ENCODE measurements around the gene TMEFF1.

DNA sequence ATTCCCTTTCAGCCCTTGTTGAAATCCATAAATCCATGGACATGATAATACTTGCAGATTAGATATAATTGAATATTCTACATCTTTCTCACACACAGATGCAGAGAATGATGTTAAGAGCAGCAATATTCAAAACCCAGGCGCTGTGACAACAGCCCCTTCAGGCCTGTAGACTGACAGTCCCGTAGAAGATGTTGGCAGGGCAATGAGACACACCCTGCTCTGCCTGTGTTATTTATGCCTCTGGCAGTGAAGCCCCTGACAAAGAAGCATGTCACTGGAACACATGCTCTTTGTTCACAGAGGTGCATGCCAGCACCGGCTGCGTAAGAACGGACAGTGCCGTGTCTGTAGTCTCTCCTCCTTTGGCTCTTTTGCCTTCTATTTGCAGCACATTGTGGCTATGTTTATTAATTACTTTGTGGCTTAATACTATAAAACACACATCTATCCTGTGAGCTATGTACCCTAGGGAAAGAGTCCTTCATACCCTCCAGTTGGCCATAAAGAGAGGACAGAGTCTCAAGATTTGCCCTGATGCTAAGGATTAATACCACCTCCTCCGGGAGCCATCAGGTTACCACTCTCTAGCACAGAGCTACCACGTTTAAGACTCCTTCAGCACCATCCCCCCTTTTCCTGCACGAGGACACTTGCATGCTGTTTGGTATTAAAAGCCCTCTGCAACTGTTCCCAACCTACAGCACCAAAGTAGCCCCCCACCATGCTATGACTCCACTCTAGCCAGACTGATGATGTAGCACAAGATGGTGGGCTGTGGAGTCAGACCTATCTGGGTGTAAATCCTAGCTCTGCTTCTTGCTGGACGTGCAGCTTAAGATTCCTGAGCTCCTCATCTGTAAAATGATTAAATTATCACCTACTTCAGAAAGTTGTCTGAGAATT is 2.0 kb upstream of the ANP32B start:
- PRO-cap = no peak

DNA sequence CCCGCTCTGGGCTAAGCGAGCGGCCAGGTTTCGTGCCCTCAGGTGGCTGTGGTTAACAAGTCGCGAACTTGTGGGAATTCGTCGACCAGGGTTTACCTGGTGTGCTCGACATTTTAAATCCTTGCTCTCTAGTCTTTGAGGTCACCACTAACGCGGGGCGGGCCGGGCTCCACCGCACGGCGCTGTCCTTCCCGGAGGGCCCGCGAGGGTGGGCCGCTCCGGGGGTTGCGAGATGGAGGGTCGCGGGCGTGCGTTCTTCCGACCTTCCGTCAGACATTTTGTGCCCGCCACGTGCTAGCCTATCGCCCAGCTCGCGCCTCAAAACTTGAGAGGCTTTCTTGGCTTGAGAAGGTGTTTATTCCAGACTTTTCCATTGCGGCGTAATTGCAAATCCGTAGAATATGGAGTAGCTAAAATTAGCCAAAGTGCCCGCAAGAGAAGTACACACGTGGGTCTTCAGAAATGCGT is 2.1 kb downstream of the ANP32B start:
- PRO-cap = no peak

DNA sequence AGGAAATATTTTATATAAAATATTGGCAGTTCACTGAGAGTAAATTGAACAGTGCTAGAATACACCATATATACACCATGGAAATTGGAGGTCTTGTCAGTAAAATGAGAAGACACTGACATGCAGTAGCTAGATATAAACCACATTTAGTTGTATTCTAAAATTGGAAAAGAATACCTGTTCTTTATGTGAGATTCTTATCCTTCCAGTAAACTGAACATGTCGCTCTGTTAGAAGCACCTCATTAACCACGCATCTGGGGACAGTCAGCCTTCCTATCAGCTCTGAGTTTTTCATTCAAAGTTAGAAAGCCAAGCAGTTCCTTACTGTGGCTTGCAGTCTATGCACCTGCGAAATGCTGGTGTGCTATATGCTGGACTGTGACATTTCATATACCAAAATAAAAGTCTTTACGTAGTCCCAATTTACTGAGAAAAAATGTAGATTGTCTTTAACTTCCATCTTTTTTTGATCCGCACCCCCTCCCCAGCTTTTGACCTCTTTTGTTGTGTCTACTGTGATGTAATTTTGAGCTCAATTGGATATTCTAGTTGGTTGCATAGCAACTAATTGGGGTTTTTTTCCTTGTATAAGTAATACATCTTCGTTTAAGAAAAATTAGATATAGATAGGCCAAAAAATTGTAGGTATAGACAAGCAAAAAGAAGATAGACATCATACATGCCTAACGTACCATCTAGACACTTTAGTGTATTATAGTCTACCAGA is 4.4 kb downstream of the ANP32B start:
- PRO-cap = no peak

DNA sequence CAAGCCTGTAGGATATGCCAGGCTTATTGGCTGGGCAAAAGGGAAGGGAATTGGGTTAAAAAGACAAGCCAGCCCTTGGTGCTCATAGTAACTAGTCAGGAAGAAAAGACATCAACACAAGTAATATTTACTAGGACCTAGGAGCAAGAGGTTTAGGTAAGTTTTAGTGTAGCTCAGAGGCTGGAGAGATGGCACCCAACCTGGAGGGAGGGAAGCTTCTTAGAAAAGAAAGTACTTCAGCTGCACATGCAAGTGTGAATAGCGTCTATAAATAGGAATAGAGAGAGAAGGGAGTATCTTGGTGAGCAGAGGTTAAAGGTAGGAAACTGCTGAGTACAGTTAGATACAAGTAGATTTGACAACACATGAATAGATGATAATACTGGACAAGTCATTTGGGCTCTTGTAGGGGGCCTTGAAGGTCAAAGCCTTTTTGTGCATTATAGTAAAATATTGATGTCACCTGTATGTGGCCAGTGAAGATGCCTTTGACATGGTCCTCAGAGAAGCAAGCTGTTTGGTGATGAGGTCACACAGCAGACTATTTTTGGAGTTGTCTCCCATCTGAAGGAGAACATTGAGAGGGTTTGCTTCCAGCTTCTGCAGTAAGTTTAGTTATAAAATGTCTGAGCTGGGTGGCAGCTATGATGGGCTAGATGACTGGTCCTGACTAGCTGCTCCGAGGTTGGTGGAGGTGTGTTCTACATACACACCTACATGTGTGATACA is 34.2 kb downstream of the ANP32B start:
- PRO-cap = no peak

DNA sequence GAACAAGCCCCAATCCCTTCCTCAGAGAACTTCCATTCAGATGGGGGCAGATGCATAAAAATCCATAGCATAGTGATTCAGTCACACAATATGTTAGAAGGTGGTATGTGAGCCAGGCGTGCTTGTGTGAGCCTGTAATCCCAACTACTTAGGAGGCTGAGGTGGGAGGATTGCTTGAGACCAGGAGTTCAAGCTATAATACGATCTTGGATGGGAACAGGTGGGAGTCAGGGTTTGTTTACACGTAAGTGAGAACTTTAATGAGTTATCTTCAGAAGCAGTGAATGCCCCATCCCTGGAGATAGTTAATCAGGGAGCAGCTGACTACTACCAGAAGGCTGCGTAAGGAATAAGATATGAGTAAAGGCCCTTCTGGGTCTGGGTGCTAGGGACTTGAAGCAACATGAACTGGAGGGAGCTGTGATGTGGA is 27.2 kb downstream of the NANS start:
- PRO-cap = no peak

- PRO-cap = no peak
Observed at GRCh38 chr9:98092100-98092444, 26.9 kb downstream of the TRIM14 start.

DNA sequence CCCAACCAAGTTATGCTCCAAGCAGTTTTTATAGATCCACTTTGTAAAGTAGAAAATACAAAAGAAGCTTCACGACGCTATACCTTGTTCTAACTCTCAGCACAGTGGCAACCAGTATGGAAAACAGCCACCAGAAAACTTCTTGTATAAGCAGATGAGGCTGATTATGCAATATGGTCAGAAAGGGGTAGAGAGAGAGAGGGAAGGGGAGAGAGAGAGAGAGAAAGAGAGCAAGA is 14.8 kb downstream of the TRIM14 start:
- PRO-cap = no peak

- PRO-cap = no peak
Observed at GRCh38 chr9:98176567-98177002, 15.9 kb downstream of the CORO2A start.

DNA sequence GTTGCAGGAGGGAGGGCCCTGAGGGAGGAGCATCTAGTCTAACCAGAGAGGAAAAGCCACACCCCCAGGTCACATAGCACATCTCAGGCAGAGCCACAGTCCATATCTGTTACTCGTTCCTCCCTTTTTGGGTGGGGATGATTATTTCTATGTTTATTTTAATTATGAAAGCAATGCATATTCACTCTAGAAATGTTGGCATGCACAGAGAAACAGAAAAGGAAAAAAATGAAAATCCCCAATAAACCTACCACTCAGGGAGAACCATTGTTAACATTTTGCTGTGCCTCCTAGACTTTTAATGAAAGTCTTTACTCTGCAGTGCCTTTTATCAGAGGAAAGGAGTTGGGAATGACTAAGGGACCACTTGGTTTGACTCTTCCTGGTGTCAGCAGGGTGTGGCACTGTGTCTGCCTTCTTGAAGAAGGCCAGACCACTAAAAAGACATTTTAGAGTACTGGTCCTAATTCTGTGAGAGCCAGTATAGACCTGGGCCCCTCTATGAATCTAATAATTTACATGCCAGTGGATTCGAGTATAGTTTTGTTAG is 2.9 kb downstream of the GALNT12 start:
- PRO-cap = no peak

- PRO-cap = no peak
Observed at GRCh38 chr9:98826441-98827068, 19.1 kb downstream of the GALNT12 start.

DNA sequence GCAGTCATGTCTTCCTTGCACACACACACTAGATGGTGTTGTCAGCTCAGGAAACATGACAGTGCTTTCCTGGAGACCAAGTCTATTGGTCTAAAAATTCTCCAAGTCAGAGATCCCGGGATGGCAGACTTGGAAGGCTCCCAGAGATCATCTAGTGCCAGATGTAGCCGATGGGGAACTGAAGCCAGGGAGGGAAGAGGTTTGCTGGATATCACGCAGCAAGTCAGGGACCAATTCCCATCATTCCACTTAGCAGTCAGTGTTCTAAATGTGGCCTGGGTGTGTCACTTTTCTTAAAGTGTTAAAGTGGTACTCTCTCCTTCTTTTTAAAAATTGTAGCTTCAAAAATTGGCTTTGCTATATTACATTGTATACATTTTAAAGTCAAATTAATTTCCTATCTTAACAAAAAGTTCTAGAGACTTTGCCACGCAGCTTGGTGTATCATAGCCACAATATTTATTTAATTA is 53.6 kb downstream of the GALNT12 start:
- PRO-cap = no peak

GRCh38 chr9:98916489-98917074 is 27.1 kb upstream of the COL15A1 start:
- PRO-cap = no peak

DNA sequence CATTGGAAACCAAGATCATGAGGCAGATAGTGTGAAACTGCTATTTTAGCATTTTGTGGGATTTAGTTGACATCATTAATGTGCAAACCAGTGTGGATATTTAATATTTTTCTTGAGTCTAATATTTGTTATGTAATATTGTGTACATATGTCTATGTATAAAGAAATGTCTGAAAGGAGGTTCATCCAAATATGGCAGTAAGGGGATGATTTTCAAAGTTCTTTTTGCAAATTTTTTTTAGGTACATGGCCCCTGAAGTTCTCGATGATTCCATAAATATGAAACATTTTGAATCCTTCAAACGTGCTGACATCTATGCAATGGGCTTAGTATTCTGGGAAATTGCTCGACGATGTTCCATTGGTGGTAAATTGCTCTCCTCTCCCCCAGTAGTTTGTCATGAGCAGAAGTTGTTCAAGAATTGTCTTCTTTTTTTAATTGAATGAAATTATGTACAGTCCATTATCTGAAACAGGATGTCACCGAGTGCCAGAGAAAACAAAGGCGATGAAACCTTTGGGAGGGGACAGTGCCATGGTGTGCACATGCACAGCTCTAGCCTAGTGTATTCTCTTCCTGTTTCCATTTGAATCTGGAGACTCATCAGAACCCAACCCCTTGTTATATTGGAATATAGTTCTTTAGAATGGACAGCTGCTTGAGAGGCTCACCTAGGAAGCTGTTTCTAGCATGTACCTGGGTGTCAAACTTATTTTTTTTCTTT is 41.5 kb downstream of the TGFBR1 start:
- PRO-cap = no peak

DNA sequence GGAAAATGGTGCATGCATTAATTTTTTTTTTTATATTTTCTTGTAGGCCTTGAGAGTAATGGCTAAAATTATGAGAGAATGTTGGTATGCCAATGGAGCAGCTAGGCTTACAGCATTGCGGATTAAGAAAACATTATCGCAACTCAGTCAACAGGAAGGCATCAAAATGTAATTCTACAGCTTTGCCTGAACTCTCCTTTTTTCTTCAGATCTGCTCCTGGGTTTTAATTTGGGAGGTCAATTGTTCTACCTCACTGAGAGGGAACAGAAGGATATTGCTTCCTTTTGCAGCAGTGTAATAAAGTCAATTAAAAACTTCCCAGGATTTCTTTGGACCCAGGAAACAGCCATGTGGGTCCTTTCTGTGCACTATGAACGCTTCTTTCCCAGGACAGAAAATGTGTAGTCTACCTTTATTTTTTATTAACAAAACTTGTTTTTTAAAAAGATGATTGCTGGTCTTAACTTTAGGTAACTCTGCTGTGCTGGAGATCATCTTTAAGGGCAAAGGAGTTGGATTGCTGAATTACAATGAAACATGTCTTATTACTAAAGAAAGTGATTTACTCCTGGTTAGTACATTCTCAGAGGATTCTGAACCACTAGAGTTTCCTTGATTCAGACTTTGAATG is 44.3 kb downstream of the TGFBR1 start:
- PRO-cap = no peak

DNA sequence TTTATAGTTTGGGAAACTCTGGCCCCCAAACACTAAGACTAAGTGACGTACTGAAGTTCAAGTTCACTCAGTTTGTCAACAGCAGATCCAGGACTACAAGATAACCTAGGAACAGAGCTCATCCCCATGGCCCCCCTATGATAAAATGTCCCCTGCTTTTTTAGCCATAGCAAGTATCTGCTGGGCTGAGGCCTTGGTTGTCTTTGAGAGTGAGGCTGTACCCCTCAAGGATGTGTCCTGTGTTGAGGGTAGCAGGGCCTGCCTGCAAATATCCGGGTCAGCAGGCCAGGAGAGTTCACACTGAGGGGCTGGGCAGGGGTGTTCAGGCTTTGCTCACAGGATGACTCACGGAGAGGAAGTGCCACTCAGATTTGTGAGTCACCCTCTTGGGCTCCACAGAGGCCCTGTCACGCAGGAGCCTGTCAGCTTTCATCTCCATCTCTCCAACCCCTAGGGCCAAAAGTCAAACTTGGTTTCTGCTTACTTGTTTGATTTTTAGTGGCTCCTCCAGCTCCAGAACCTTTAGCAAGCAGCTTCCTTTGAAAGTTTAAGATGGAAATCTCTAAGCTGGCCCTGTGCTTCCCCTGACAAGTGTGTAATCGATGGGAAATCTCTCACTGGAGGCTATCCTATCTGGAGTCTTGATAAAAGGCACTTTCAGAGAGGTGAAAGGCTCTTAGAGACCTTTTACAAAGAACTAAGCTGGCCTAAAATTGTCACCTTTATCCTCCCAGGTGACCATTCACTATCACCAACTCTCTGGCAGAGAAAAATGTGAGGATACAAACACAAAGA is 211.5 kb downstream of the SEC61B start:
- PRO-cap = no peak

- PRO-cap = no peak
Observed at GRCh38 chr9:99721339-99721638, 100.4 kb upstream of the NR4A3 start.

DNA sequence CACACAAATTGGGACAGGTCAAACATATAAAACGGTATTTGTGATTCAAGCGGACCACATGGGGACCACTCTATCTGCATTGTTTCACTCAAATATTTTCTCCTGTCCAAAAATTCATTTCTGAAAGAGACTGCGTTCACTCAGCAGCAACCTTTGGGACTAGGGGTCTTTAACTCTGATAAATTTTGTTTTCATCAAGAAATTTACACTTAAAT is 1.2 kb upstream of the NR4A3 start:
- PRO-cap = no peak

- PRO-cap = no peak
Observed at GRCh38 chr9:100147774-100148678, 49.0 kb downstream of the INVS start.

GRCh38 chr9:100351750-100352742 is 696 bp downstream of the TEX10 start:
- PRO-cap = no peak

DNA sequence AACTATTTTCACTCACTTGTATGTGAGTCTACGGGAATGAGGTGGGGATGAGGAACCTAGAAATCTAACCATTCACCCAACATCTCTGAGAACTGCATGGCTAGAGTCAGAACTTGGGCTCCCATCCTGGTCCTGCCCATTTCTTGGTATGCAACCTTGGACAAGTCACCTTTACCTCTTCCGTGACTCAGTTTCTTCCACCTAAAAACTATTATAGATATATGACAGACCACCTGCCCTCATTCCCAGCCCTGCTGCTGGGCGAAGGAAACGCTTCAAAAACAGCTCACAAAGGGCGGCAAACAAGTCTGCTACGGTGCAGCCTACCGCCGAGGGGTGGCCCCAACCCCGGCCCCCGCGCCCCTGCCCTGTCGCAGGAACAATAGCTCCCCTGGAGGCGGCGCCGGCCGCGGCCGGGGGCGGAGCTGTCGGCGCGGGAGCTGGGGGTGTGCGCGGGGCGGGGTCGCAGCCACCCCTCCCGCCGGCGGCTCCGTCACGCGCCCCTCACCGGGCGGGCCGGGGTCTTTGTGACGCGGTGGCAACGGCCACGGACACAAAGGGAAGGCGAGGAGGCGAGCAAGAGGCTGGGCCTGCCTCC is at the start of gene TMEFF1:
Gene TMEFF1, plus strand, starts transcription at position 522 of the 598 bp plus-strand sequence.
- PRO-cap = no peak